Measurements from ENCODE around the genes IQSEC3 and SLC6A12.

DNA sequence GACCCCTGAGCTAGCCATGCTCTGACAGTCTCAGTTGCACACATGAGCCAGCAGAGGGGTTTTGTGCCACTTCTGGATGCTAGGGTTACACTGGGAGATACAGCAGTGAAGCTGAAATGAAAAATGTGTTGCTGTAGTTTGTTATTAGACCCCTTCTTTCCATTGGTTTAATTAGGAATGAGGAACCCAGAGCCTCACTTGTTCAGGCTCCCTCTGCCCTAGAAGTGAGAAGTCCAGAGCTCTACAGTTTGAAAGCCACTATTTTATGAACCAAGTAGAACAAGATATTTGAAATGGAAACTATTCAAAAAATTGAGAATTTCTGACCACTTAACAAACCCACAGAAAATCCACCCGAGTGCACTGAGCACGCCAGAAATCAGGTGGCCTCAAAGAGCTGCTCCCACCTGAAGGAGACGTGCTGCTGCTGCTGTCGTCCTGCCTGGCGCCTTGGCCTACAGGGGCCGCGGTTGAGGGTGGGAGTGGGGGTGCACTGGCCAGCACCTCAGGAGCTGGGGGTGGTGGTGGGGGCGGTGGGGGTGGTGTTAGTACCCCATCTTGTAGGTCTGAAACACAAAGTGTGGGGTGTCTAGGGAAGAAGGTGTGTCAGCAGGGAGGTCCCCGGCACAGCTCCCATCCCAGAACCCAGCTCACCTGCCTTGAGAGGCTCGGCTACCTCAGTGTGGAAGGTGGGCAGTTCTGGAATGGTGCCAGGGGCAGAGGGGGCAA is 50.1 kb upstream of the IQSEC3 start:
- PRO-cap, result no peak

- PRO-cap, result unidirectional peak, minus-strand start at chr12:66972; unidirectional peak, minus-strand start at chr12:67040
These were observed at the start of gene IQSEC3 for GRCh38 chr12:66358-67252. TSS of gene IQSEC3 (plus strand) at chr12:66767.

- PRO-cap, result no peak
These were observed 39.7 kb downstream of the IQSEC3 start for GRCh38 chr12:106173-106835.

- PRO-cap, result bidirectional peak, plus-strand start at chr12:210612, minus-strand start at chr12:210502
These were observed 3.6 kb downstream of the SLC6A12 start for GRCh38 chr12:210270-210849.

DNA sequence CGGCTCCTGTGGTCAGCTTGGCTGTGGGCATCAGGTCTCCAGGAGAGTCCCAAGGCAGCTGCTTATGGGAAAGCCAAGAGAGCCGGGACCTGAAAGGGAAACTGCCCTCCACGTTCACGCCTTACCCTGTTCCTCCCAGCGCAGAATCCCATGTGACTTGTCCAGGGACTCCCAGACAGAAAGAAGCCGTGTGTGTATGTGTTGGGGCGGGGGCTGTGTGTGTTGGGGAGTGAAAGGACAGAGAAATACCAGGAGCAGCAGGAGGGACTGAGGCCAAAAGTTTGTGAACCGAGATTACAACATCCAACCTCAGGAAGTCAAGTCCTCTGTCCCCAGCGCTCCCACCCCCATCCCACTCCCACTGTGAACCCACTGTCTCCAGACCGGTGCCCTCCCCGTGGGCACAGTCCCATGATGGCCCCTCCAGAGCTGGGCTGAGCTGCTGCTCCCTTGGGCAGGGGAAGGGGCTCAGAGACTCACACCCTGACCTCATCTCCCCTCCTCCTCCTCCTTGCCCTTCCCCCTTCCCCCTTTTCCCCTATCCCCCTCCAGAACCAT is at the start of gene SLC6A12:
Gene SLC6A12, minus strand, starts transcription at position 221 of the 558 bp plus-strand sequence.
- PRO-cap, result no peak

DNA sequence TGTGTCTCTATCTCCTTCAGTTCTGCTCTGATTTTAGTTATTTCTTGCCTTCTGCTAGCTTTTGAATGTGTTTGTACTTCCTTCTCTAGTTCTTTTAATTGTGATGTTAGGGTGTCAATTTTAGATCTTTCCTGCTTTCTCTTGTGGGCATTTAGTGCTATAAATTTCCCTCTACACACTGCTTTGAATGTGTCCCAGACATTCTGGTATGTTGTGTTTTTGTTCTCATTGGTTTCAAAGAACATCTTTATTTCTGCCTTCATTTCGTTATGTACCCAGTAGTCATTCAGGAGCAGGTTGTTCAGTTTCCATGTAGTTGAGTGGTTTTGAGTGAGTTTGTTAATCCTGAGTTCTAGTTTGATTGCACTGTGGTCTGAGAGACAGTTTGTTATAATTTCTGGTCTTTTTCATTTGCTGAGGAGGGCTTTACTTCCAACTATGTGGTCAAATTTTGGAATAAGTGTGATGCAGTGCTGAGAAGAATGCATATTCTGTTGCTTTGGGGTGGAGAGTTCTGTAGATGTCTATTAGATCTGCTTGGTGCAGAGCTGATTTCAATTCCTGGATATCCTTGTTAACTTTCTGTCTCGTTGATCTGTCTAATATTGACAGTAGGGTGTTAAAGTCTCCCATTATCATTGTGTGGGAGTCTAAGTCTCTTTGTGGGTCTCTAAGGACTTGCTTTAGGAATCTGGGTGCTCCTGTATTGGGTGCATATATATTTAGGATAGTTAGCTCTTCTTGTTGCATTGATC is 15.4 kb downstream of the KDM5A start:
- PRO-cap, result no peak

DNA sequence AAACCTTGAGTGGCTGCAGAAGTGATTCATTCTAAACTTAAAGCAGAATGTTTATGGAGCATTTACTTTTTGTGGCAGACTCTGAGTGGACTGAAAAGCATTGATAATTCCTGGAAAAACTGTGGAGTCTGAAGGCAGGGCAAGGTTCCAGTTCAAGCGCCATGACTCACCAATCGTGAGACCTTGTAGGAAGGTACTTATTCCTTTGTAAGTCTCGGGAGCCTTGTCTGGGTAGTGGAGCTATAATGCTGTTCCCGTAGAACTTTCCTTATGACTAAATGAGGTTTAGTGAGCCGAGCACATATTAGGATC is 9.3 kb downstream of the B4GALNT3 start:
- PRO-cap, result no peak

GRCh38 chr12:542691-543426 is 83.1 kb downstream of the B4GALNT3 start:
- PRO-cap, result no peak

GRCh38 chr12:569586-570413 is 93.4 kb downstream of the NINJ2 start:
- PRO-cap, result no peak

DNA sequence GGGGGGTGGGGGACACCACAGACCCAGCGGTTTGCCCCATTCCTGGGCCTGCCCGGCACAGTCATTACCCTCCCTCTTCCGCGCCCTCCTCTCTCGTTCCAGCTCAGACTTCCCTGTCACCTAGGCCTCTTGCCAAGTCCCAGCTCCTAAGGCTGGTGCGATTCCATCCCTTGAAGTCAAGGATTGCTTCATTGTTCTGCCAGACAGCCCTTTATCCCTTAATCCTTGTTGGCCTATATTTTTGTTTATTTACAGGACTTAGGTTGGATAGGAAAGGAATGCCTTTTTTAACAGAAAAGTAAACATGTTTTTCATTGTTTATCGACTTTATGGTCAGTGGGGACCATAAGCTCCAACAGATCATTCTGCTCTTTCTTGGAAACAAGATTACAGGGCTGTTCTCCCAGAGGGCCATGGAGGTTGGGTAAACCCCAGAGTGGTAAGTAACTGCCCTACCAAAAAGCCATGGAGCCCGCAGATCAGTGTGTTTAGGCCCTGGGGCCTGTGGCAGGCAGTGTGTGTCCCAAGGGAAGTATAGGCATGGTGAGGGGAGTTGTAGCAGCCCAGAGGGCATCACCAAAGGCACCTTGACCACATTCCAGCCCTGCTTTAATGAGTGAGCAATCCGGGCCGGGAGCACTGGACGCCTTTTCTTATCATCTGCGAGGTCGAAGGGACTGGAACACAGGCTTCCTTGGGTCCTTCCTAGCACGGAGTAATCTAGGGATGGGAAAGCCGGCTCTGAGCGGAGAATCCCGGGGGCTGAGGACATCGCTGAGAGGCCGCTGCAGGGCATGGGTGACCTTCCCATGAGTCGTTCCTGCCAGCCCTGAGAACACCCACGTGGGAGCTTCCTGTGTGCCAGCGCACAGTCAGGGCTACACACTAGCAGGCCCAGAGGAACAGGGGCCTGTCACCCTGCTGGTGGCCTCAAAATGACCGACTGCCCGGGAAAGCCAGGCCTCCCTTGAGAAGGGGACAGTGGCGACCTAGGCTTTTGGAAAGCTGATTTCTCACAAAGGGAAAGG is 91.5 kb downstream of the NINJ2 start:
- PRO-cap, result no peak

GRCh38 chr12:574791-575314 is 88.4 kb downstream of the NINJ2 start:
- PRO-cap, result no peak

DNA sequence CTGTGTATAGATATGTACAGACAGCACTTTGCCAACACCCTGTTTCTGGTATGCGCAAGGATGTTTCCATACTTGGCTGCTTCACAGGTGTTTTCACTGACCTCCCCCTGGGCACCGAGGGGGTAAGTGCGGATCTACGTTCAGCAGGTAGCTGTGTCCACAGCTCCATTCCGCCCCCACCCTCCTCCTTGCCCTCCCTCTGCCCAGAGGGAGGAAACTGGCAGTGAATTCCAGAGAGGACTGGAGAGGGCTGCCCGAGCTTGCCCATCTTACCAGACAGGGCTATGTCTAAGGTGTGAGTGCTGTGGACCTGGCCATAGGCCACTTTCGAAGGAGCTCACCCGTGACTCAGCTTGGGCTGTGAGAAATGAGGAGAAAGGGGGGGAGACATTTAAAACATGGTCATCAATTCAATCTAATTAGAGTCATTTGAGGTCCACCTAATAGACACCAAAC is 65.1 kb downstream of the NINJ2 start:
- PRO-cap, result no peak

GRCh38 chr12:631042-631353 is 32.2 kb downstream of the NINJ2 start:
- PRO-cap, result no peak

- PRO-cap, result no peak
These were observed 8.8 kb upstream of the NINJ2 start for GRCh38 chr12:672053-672351.

GRCh38 chr12:877969-878434 is 71.5 kb downstream of the RAD52 start:
- PRO-cap, result no peak

DNA sequence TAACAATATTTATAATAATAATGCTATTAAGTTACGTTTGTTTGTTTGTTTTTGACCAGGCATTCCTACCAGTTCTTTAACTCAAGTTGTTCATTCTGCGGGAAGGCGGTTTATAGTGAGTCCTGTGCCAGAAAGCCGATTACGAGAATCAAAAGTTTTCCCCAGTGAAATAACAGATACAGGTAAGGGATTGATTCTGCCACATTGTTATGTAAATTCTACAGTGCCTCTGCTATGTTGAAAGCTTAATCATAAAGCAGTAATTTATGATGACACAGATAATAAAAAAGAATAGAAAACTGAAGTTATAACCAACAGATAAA is 65.5 kb downstream of the RAD52 start:
- PRO-cap, result no peak

DNA sequence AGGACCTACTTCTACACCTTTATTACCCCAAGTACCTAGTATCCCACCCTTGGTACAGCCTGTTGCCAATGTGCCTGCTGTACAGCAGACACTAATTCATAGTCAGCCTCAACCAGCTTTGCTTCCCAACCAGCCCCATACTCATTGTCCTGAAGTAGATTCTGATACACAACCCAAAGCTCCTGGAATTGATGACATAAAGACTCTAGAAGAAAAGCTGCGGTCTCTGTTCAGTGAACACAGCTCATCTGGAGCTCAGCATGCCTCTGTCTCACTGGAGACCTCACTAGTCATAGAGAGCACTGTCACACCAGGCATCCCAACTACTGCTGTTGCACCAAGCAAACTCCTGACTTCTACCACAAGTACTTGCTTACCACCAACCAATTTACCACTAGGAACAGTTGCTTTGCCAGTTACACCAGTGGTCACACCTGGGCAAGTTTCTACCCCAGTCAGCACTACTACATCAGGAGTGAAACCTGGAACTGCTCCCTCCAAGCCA is 63.9 kb downstream of the RAD52 start:
- PRO-cap, result no peak

GRCh38 chr12:912819-913715 is 36.4 kb downstream of the RAD52 start:
- PRO-cap, result no peak

- PRO-cap, result no peak
These were observed 4.3 kb upstream of the RAD52 start for GRCh38 chr12:953795-954290.

GRCh38 chr12:1027763-1028773 is 37.0 kb downstream of the ERC1 start:
- PRO-cap, result no peak

Data from progenitor cell of endocrine pancreas (in vitro differentiated cells).